Breast (tissue), 4 donors: ENCODE measurements around a stretch of chr20.

DNA sequence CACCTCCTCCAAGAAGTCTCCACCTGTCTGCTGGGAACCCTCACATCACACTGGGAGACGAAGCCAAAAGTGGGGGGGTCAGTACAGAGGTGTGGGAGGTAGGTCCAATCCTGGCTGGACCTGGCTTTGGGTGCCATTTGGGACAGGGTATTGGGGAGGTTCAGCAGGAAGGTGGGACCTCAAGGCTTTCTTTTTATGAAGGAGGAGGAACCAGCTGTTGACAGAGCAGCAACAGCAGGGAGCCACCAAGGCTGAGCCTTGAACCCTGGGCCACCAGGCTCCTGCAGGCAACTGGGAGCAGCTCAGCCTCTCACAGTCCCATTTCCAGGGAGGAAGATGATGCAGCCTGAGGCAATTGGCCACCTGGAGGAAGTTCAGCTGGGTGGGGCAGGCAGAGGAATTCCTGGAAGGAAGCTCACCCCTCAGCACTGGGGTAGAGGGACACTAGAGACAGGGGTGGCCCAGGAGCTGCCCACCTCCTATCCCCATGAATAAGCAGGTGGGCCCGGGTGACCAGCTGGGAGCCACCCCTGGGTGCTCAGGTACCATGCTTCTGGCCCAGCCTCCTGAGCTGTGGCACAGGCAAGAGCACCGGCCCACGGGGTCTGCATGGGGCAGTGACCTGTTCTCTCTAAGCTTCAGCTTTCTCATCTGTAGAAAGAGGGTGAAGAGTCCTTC lies 3.7 kb upstream of the HSPA12B start:
- PRO-cap, 3 experiments: no peak in any of the 3 experiments
- RRBS: 36% methylated on average over 2 of the region's 4 CpGs

DNA sequence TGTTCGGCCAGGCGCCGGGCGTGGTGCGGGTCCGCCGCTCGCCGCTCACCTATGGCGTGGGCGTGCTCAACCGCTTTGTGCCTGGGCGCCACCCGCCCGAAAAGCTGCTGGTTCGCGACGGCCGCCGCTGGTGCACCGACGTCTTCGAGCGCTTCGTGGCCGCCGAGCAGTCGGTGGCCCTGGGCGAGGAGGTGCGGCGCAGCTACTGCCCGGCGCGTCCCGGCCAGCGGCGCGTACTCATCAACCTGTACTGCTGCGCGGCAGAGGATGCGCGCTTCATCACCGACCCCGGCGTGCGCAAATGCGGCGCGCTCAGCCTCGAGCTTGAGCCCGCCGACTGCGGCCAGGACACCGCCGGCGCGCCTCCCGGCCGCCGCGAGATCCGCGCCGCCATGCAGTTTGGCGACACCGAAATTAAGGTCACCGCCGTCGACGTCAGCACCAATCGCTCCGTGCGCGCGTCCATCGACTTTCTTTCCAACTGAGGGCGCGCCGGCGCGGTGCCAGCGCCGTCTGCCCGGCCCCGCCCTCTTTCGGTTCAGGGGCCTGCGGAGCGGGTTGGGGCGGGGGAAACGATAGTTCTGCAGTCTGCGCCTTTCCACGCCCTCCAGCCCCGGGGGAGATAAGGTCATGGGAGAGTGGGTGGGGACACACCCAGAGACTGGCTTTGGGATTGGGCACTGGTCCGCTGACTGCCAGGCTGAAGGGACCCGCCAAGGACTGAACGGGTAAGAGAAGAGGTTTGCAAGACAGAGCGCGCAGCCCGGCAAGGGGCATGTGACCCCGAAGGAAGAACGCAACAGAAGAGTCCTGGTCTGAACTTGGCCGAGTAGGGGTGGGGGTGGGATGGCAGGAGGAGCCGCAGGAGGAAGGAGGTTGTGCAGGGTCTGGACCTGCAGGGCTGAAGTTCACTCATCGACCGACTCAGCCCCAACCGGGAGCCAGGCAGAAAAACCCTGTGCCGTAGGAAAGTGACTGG lies 15.6 kb downstream of the ADISSP start:
- PRO-cap, 3 experiments: no peak in any of the 3 experiments
- RRBS: 32% methylated on average over 28 of the region's 107 CpGs

DNA sequence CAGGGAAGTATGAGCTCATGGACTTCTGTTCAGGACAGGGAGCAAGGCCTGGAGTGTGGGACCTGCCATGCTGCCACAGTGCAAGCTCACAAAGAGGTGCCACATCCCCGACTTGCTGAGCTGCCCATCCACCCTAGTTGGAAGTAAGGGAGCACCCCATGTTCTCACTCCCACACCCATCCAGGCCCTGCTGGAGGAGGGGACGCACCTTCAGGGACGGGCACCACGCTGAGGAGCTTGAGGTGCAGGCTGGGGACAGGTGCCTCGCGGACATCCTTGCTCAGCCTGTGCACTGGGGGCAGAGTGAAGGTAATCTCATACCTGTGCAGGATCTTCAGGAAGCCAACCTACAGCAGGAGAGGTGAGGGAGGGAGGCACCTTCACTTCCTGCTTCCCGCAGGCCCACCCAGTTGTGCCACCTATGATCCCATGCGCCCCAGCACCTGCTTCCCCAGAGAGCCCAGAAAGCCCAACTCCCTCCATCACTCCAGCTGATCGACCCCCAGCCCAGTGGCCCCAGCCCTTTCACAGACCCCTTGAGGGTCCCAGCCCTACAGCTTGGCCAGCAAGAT lies 12.2 kb downstream of the ADISSP start:
- PRO-cap, 3 experiments: no peak in any of the 3 experiments
- RRBS: no CpG with 5 or more reads among the region's 9 CpGs

DNA sequence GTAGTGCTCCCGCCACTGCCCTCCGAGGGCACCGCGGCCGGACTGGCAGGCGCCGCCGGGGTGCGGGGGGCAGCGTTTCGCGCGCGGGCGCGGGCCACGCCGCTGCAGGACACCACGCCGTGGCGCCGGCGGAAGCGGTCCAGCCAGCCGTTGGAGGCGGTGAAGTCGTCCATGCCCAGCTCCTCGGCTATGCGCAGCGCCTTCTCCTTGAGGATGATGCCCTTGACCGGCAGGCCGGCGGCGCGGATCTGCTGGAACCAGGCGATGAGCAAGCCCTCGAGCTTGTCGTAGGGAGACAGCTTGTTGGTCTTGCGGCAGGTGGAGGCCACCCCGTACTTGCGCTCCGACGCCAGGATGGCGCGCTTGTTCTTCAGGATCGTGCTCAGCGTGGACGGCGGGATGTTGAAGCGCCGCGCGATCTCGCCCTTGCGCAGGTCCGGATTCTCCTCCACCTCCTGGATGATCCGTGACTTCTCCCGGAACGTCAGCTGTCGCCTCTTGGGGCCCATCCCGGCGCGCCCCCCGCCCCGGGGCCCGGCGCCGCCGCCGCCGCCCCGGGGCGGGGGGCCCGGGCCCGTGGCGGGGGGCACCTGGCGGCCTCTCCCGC lies 462 bp downstream of the CENPB start:
- PRO-cap, 3 experiments: no peak in any of the 3 experiments
- RRBS: 2% methylated on average over 27 of the region's 78 CpGs

DNA sequence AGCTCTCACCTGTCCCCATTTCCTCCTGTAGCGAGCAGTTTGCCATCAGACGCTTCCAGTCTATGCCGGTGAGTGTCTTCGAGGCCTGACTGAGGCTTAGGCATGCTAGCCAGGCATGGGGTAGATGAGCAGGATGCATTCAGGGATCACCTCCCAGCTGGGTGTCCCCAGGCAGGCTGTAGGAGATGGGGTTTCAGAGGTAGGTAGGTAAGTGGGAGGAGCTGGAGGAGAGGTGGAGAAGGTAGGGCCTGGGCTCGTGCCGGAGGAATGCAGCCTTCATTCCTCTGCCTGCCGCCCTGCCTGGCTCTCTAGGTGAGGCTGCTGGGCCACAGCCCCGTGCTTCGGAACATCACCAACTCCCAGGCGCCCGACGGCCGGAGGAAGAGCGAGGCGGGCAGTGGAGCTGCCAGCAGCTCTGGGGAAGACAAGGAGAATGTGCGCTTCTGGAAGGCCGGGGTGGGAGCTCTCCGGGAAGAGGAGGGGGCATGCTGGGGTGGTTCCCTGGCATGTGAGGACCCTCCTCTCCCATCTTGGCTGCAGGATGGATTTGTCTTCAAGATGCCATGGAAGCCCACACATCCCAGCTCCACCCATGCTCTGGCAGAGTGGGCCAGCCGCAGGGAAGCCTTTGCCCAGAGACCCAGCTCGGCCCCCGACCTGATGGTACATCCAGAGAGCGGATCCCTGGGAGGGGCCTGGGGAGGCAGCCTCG lies 4.5 kb downstream of the CDC25B start:
- PRO-cap, 3 experiments: no peak in any of the 3 experiments
- RRBS: 92% methylated on average over 3 of the region's 23 CpGs

DNA sequence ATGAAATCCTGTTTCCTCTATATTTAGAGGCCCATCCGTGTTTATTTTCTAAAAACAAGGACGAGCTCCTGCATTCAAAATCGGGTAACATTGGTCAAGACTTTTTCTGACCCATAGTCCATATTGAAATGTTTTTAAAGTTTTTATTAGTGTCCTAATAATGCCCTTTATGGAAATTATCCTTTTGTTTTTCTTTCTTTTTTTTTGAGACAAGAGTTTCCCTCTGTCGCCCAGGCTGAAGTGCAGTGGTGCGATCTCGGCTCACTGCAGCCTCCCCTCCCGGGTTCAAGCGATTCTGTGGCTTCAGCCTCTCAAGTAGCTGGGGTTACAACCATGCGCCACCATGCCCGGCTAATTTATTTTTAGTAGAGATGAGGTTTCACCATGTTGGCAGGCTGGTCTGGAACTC lies 841 bp downstream of the AP5S1 start:
- PRO-cap, 3 experiments: no peak in any of the 3 experiments
- RRBS: no CpG with 5 or more reads among the region's 10 CpGs

- PRO-cap, 3 experiments: peak in 1 of 3 experiments; most common plus-strand start chr20:3889839 (in 1); most common minus-strand start chr20:3889761 (in 1)
- RRBS: 2% methylated on average over 23 of the region's 55 CpGs
Measured at GRCh38 chr20:3889518-3889937, 341 bp downstream of the PANK2 start.

- PRO-cap, 3 experiments: no peak in any of the 3 experiments
- RRBS: no CpG with 5 or more reads among the region's 4 CpGs
Measured at GRCh38 chr20:3907062-3907361, 17.8 kb downstream of the PANK2 start.

DNA sequence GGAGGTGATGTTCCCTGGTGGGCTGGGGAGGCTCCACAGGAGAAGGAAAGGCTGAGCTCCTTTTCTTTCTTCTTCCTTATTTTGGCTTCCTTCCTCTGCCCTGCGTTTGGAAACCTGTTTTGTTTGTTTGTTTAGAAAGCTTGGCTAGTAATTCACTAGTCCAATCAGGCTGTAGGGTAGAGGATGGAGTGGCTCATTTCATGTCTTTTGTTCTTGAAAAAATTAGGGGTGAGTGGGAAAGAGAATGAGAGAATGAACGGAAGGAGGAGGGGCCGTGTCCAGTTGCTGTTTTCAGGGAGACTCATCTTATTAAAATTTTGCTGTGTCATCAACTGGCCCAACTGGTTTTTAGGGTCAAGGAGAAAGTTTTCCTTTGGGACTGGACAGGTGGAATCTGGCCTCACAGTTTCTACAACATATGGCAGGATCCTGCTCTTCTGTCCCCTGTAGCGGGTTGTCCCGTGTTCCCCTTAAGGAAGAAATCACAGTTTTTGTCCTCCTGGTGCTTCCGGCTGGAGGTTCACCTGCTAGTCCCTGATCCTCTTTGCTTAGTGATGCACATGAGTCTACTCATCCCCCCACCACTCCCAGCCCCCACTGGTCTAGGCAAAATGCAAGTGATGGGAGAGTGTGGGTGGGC lies 3.0 kb upstream of the RNF24 start:
- PRO-cap, 3 experiments: no peak in any of the 3 experiments
- RRBS: no CpG with 5 or more reads among the region's 6 CpGs

DNA sequence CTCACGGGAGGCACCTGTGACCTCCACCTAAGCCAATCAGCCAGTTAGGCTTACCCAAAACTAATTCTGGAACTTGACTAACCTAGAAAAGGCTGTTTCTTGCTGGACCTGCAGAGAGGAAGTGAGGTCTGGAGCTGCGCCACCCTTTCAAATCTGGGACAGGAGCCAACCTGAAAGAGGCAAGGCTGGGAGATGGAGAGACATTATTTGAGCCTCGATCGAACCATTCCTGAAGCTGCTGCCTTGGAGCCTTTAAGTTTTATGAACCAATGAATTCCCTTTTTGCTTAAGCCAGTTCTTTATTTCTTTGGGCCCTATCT lies 36.1 kb upstream of the SMOX start:
- PRO-cap, 3 experiments: no peak in any of the 3 experiments
- RRBS: no CpG with 5 or more reads among the region's 4 CpGs

DNA sequence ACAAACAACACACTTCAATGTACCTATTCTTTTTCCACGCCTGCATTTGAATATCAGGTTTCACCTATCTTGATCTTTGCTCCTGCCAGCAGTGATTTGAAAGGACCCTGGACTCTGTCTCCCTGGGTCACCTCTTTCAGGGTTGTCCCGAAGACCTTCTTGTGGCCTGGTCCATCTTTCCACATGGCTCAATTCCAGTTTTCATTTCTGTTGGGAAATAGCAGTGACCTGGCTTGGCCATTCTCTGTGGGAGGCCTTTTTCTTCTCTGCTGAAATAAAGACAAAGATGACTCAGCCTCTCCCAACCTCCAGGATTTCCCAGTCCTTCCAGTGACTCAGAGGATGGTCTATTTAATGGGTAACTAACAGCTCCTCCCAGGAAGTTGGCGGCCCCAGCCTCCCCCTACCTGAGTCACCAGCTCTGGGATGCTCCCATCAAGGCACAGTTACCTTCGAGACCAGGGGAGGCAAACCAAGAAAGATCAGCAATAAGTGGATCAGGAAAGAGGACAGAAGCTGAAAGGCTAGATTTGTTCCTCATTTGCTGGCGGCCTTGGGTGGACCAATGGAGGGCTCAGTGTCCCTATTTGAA lies 13.1 kb upstream of the SMOX start:
- PRO-cap, 3 experiments: no peak in any of the 3 experiments
- RRBS: no CpG with 5 or more reads among the region's 5 CpGs

GRCh38 chr20:4153236-4153651 lies 4.6 kb downstream of the SMOX start:
- PRO-cap, 3 experiments: no peak in any of the 3 experiments
- RRBS: no CpG with 5 or more reads among the region's 4 CpGs

- PRO-cap, 3 experiments: no peak in any of the 3 experiments
- RRBS: no CpG with 5 or more reads among the region's 4 CpGs
Measured at GRCh38 chr20:4217444-4217875, 31.6 kb downstream of the ADRA1D start.

GRCh38 chr20:4512782-4513414 lies 173.4 kb upstream of the PRNP start:
- PRO-cap, 3 experiments: no peak in any of the 3 experiments
- RRBS: no CpG with 5 or more reads among the region's 4 CpGs

DNA sequence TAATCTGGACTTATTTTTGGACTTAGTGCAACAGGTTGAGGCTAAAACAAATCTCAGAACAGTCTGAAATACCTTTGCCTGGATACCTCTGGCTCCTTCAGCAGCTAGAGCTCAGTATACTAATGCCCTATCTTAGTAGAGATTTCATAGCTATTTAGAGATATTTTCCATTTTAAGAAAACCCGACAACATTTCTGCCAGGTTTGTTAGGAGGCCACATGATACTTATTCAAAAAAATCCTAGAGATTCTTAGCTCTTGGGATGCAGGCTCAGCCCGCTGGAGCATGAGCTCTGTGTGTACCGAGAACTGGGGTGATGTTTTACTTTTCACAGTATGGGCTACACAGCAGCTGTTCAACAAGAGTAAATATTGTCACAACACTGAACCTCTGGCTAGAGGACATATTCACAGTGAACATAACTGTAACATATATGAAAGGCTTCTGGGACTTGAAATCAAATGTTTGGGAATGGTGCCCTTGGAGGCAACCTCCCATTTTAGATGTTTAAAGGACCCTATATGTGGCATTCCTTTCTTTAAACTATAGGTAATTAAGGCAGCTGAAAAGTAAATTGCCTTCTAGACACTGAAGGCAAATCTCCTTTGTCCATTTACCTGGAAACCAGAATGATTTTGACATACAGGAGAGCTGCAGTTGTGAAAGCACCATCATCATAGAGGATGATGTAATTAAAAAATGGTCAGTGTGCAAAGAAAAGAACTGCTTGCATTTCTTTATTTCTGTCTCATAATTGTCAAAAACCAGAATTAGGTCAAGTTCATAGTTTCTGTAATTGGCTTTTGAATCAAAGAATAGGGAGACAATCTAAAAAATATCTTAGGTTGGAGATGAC lies 14.2 kb downstream of the PRNP start:
- PRO-cap, 3 experiments: no peak in any of the 3 experiments
- RRBS: no CpG with 5 or more reads among the region's 3 CpGs

GRCh38 chr20:4814144-4814603 lies 9.2 kb downstream of the RASSF2 start:
- PRO-cap, 3 experiments: no peak in any of the 3 experiments
- RRBS: no CpG with 5 or more reads among the region's 8 CpGs

DNA sequence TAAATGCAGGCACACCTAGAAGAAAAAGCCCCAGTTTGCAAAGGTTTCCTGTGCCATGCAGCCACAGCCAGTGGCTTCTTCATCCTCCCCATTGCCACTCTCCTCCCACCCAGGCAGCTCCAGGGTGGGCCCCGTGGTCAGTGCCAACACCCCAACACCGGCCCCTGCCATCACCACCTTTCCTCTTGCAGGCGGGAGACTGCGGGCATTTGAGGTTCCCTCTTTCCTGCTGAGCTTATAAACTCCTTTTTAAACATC lies 62.5 kb upstream of the RASSF2 start:
- PRO-cap, 3 experiments: no peak in any of the 3 experiments
- RRBS: no CpG with 5 or more reads among the region's 4 CpGs

DNA sequence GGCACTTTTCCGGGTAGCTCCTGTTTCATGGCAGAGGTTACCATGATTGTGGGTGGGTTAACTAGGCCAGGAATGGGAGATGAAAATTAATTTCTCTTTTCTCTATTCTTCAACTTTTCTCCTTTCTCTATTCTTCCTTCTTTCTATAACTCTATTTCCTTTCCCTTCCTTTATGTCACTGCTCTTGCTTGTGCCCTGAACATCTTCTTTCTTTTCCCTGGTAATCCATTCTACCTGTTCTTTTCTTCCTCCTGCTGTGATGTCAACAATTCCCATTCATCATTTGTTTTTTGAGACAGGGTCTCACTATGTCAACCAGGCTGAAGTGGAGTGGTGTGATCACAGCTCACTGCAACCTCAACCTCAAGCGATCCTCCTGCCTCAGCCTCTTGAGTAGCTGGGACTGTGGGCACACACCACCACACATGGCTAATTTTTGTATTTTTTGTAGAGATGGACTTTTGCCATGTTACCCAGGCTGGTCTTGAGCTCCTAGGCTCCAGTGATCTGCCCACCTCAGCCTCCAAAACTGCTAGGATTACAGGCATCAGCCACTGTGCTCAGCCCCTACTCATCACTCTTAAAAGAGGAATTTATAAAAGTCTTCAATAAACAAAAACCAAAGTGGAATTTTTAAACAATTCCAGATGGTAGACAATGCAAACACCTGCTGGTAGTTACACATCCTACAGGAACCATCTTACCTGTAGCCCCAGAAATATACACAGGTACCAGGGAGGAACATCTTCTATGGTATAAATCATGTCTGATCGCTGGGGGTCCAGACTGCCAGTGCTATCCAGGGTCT lies 78.5 kb upstream of the RASSF2 start:
- PRO-cap, 3 experiments: no peak in any of the 3 experiments
- RRBS: 100% methylated on average over 1 of the region's 3 CpGs

DNA sequence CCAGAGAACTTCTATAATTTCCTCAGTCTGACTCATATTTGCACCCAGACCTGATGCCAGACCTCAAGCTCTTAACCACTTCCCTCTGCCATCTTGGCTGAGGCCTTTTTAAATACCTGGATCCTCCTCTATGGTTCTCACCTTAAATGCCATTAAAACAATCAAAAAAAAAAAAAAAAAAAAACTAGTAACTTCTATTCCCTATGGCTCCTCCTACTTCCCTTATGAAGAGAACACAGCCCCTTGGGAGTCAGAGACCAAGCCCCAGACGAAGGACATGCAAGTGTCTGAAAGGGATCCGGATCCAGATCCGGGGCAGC lies 88.8 kb downstream of the SLC23A2 start:
- PRO-cap, 3 experiments: no peak in any of the 3 experiments
- RRBS: no CpG with 5 or more reads among the region's 3 CpGs

- PRO-cap, 3 experiments: no peak in any of the 3 experiments
- RRBS: no CpG with 5 or more reads among the region's 15 CpGs
Measured at GRCh38 chr20:4973161-4974229, 27.8 kb downstream of the SLC23A2 start.